ENCODE data around the gene ELF2.

DNA sequence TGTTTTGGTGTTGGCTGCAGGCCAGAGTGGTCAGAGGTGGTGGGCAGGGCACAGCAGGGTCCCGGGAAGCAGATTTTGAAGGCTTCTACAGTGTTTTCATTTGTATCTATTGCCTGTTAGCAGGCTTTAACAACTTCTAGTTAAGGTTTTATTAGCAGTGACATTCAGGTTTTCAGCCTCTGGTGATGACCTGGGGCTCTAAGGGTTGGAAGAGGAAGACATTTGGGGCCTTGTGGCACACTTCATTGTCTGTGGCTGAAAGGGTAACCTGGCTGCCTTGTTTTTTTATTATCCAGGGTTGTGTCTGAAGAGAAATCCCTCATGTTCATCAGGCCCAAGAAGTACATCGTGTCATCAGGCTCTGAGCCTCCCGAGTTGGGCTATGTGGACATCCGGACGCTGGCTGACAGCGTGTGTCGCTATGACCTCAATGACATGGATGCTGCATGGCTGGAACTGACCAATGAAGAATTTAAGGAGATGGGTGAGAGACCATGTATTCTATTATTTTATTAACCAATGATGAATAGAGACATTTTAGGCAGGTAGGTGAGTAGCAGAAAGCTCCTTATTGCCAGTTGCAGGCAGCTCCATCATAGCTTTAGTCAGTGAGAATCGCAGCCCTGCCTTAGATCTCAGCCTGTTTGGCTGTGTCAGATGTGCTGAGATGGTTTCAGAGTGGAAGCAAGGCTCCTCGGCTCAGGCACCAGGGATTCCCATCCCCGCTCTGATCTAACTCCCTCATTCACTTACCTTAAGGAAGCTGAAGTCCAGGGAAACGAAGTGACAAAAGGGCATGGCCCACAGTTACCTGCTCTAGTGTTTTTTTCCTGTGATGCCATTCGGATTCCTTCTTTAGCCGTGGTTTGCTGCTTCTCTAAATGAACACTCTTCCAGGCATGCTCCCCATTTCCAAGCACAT is 39.4 kb downstream of the JADE1 start:
- PRO-cap = no peak
- RRBS, 2 experiments = no CpG with 5 or more reads among the region's 13 CpGs

- PRO-cap = no peak
- RRBS, 2 experiments = no CpG with 5 or more reads among the region's 17 CpGs
These were observed 53.4 kb downstream of the JADE1 start for GRCh38 chr4:128862551-128863590.

DNA sequence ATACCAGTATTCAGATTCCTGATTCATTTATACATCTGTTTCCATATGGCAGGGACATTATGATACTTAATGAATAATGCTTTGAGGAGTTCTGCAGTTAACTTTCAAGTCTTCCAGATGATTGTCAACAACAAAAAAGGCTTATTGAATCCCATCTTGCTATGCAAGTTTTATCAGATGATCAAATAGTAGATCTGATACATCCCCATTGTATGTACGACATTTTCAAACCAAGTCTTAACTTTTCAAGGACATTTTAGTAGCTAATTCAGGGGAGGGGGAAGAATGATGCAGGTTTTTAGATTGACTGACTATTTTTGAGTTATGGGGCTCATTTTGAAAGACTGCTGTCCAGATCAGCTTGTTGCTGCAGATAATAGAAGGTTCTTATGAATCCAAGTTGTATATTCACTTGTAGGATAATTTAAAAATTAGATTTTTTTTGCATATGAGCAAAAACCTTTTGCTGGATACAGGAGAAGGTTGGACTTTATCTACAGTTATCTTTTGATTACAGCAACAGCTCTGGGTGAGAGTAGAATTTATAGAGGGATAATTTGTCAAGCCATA is 64.3 kb downstream of the JADE1 start:
- PRO-cap = no peak
- RRBS, 2 experiments = no CpG with 5 or more reads among the region's 1 CpG

DNA sequence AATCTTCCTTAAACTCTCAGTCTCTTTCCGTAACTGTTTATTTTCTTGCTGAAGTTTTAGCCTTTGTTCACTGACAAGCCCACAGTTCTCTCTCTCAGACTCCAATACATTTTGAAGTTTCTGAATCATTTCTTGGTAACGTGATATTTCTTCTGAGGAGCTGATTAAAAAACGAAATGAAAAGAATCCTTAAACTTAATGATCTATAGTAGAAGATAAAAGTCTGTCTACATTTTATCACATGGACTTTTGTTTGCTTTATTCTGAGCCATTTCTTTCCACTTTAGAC is 133.5 kb downstream of the JADE1 start:
- PRO-cap = no peak
- RRBS, 2 experiments = no CpG with 5 or more reads among the region's 3 CpGs

- PRO-cap = no peak
- RRBS, 2 experiments = no CpG with 5 or more reads among the region's 3 CpGs
These were observed 913 bp upstream of the SCLT1 start for GRCh38 chr4:129094347-129094557.

GRCh38 chr4:129853600-129854050 is 757.7 kb downstream of the C4orf33 start:
- PRO-cap = no peak
- RRBS, 2 experiments = no CpG with 5 or more reads among the region's 4 CpGs

DNA sequence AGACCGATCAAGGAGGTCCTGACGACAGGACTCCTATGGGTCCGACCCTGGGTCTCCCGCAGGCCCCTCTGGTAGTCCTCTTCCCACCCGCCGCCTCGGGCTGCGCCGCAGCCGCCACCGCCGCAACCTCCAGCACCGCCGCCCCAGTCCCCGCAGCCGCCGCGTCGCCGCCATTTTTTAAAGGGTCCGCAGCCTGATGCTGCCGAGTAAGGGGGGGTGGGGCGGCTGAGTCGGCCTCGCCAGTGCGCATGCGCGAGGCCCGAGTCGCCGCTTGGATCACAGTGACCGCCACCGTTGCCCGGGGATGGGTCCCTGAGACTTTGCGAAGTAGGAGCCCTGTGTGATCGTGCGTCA is 1421.8 kb upstream of the PCDH10 start:
- PRO-cap = unidirectional peak, minus-strand start at position 152 of the sequence
- RRBS, 2 experiments = no CpG with 5 or more reads among the region's 37 CpGs

DNA sequence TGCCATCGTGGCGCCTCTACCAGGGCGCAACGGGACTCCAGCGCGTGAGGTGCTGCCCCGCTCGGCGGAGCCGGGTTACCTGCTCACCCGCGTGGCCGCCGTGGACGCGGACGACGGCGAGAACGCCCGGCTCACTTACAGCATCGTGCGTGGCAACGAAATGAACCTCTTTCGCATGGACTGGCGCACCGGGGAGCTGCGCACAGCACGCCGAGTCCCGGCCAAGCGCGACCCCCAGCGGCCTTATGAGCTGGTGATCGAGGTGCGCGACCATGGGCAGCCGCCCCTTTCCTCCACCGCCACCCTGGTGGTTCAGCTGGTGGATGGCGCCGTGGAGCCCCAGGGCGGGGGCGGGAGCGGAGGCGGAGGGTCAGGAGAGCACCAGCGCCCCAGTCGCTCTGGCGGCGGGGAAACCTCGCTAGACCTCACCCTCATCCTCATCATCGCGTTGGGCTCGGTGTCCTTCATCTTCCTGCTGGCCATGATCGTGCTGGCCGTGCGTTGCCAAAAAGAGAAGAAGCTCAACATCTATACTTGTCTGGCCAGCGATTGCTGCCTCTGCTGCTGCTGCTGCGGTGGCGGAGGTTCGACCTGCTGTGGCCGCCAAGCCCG is 2.9 kb downstream of the PCDH10 start:
- PRO-cap = bidirectional peak, plus-strand start at position 342 of the sequence, minus-strand start at position 182 of the sequence
- RRBS, 2 experiments = 2 to 8% methylated on average over 19 of the region's 62 CpGs

GRCh38 chr4:133162899-133163542 is 13.9 kb downstream of the PCDH10 start:
- PRO-cap = no peak
- RRBS, 2 experiments = no CpG with 5 or more reads among the region's 8 CpGs

DNA sequence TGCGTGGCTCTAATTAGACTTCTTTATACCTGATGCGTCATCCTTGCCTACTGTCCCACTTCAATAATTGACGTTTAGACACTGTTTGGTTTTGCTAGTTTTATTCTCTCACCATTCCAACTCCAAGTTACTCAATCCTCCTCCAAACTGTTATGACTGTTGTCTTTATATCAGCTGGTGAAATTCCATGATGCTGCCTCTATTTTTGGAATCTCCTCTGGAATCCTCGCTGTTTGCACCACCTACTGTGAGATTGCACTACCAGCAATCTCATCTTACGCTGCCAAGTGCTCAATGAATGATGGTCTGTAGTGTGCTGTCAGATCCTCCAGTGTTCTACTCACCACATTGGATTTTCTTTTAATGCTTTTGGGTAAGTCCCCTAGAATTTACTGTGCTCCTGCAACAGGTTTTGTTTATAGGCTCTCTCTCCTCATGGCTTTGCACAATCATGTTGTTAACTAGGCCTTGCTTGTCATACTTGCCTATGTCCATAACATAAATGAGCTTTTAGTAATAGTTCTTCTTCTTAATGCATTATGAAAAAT is 13.2 kb upstream of the PCDH18 start:
- PRO-cap = no peak
- RRBS, 2 experiments = no CpG with 5 or more reads among the region's 5 CpGs

DNA sequence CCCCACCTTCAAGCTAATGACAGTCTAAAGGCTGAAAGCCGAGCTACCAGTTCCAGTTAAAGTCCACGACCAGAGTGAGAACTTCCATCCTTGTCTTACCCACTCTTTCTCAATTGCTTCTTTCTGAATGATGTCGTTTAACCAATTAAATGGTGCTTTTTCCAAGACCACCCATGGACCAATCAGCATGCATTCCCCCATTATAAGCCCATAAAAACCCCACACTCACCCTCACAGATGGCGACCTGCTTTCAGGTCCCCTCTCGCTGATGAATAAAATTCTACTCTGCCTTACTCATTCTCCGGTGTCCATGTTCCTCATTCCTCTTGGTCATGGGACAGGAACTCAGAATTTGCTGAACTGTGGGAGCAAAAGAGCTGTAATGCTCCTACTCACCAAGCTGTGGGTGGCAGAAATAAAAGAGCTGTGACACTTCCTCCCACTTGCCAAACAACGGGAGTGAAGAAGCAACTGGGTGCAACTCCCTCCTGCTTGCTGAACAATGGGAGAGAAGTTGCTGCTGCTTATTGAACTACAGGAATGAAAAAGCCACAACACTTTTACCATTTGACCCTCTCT is 168.4 kb upstream of the PCDH18 start:
- PRO-cap = no peak
- RRBS, 2 experiments = no CpG with 5 or more reads among the region's 7 CpGs

GRCh38 chr4:137942813-137943428 is 299.2 kb downstream of the SLC7A11 start:
- PRO-cap = no peak
- RRBS, 2 experiments = no CpG with 5 or more reads among the region's 26 CpGs

- PRO-cap = no peak
- RRBS, 2 experiments = no CpG with 5 or more reads among the region's 20 CpGs
These were observed 96.5 kb upstream of the NOCT start for GRCh38 chr4:138918950-138919581.

GRCh38 chr4:138954114-138954552 is 61.4 kb upstream of the NOCT start:
- PRO-cap = no peak
- RRBS, 2 experiments = no CpG with 5 or more reads among the region's 2 CpGs

GRCh38 chr4:139083318-139084108 is 67.9 kb downstream of the NOCT start:
- PRO-cap = bidirectional peak, plus-strand start at chr4:139083516, minus-strand start at chr4:139083726; bidirectional peak, plus-strand start at chr4:139084235, minus-strand start at chr4:139083914
- RRBS, 2 experiments = 1% methylated on average over 22 of the region's 52 CpGs

DNA sequence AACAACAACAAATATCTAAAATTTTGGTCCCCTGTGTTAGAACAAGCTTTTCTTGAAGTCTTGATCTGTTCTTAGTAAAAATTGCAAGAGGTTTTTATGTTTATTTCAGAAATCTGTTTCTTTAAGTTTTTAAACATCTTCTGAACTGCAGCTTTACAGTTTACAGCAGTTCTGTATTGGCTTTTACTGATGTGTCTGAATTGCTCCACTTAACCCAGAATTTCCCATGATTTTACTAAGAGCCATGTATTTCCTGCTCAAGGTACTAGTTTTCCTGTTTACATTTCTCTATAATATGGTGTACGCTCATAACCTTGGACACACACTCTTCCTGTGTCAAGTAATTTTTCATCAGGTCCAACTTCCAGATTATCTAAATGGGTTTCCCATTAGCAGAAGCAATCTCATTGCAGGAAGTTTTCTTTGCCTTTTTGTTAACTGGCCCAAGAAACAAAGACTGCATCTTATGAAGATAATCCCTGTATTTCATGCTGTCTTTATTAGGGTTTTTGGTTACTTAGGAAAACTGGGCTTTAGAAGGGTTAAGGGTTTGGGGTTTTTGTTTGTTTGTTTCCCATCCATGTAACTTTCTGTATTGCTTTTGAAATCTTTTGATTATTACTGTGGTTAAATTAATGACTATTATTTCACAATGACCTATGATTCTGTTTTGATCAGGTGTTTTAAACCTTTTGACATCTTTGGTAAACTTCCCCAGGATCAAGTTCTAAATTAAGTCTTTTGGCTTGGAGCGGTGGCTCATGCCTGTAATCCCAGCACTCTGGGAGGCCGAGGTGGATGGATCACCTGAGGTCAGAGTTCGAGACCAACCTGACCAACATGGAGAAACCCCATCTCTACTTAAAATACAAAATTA is 12.1 kb downstream of the ELF2 start:
- PRO-cap = no peak
- RRBS, 2 experiments = no CpG with 5 or more reads among the region's 4 CpGs

GRCh38 chr4:139172245-139172858 is 4.7 kb downstream of the ELF2 start:
- PRO-cap = no peak
- RRBS, 2 experiments = no CpG with 5 or more reads among the region's 3 CpGs

DNA sequence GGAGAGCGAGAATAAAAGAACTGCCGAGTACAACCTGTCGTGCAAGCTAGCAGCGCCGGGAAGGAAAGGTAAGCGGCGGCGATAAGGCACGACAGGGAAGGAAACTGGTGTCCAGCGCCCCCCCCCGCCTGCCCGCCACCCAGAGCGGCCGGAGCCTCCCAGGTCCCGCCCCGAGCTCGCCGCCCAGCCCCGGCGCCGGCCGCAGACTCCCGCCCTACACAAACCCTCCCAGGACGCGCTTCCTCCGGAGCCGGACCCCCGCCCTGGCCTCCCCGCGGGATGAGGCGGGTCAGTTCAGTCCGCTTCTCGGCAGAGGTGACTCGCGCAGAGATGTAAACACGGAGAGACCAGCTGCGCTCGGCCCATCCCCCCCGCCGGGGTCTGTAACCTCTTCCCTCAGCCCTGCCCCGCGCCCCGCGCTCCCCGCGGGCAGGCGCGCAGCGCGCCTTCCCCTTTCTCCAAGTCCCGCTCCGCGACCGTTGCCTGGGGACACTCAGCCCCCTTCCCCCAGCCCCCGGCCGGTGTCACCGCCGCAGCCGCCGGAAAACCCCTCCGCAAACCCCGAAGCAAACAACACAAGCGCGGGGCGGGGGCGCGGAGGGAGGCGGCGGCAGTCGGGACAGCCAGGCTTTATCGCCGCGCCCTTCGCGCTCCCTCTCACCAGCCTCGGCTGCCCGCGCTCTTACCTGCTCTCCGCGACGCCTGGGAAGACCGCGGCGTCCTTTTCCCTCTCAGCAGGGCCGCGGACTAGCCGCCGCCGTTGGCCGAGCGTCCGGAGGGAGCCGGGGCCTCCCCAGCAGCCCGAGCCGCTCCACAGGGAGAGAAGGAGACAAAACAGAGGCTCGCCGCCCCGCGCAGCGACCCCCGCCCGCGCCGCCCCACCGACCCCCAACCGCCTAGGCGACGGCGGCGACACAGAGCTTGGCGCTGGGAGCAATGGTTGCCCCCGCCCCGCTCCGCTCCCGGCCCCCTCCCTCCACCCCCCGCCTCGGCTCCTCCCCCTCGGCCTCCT is at the start of gene ELF2:
Gene ELF2, minus strand, starts transcription at position 938 of the 1,012 bp plus-strand sequence.
- PRO-cap = bidirectional peak, plus-strand start at position 309 of the sequence, minus-strand start at position 208 of the sequence; bidirectional peak, plus-strand start at position 578 of the sequence, minus-strand start at position 505 of the sequence; bidirectional peak, plus-strand start at position 685 of the sequence, minus-strand start at position 684 of the sequence; bidirectional peak, plus-strand start outside the sequence, minus-strand start at position 916 of the sequence
- RRBS, 2 experiments = 1 to 2% methylated on average over 21 of the region's 118 CpGs

- PRO-cap = no peak
- RRBS, 2 experiments = no CpG with 5 or more reads among the region's 1 CpG
These were observed 54.9 kb upstream of the NDUFC1 start for GRCh38 chr4:139357130-139357550.

- PRO-cap = no peak
- RRBS, 2 experiments = no CpG with 5 or more reads among the region's 3 CpGs
These were observed 42.6 kb upstream of the MGST2 start for GRCh38 chr4:139623127-139623359.

Data from HEK293 (cell line).